ENCODE measurements around a stretch of chr12.

DNA sequence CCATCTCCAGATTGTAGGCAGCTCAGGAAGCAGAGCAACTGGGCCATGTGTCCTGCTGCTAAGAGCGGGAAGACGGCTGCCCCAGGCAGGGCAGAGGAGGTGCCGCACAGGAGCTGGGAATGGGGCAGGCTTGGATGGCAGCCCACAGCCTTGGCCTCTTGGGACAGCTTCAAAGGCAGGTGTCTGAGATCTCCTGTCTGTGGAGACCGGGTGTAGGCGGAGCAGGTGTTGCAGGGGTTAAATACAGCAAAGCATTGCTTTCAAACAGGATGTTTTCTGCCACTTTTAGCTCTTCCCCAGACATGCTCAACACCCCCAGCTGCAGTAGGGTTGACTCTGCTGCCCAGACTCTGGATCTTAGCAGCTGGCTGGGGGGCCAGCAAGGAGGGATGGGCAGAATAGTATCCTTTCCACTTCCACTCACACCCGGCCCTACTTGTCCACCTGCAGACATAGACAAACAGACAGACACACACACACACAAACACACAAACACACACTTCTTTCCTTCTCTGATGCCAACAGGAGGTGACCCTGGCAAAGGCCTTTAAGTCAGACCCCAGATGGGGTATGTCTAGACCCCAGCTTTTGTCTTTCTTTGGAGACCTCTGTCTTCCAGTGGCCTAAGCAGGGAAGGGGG lies 21.5 kb downstream of the VDR start:
- PRO-cap, result no peak

DNA sequence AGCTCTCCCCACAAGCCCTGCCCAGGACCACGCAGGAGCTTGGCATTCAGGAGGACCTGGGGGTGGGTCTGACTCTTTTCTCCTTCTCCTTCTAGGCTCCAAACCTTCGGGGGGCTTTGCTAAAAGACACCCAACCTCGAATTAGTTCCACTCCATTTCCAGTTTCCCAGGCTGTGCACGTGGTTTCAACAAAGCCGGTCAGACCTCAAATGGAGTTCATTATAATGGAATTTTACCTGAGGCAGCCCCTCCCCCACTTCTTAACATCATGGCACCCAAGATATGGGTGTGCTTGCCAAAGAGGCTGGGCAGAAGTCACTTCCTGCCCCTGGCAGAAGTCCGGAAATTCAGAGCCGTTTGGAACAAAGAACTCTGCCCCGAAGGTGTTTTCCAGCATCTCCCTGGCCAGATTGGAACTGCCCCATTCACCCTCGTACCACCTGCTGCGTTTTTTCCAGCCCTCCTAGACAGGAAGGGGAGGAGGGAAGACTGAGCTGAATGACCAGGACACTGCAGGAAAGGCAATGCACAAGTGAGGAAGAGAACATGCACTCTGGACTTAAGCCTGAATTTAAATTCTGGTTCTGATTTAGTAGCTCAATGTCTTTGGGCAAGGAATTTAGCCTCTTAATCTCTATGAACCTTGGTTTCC lies 8.2 kb downstream of the VDR start:
- PRO-cap, result no peak

DNA sequence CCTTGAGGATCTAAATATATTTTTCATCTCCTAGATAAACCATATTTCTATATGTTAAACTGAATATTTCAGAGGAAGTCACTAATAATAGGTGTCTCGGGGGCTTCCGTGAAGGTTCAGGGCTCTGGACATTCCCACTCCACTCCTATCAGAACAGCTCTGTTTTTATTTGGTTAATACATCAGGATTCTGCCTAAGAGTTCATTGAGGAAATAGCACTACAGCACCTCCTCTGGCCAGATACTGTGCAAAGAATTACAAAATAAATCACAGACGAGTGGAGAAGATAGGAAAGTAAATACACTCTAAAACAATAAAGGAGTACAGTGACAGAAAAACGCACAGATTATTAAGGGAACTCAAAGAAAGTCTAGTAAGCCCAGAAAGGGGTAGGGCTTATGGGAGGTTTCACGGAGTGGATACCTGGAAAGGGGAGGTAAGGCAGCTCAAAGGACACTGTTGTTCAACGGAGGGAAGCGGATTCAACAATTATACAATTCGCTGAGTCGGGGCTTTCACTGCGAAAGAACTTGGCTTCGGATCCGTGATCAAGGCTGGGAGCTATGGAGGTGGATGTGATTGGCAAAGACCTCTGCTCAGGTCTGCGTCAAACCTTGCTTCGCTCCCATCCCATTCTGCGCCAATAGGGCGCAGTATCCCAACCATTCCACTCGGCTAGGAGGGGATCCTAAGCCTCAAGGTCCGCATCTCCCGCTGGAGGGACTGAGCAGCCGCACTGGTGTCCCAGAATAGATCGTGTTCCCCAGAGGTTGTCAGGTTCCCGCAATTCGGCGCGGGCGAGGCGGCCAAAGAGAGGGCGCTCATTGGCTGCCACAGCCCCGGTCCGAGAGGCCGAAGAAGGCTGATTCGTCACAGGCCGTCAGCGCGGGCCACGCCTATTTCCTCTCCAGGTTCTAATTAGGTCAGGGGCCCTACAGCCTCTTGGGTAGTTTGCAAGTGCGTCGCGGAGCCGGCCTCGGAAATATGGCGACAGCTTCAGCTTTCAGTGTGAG lies 5.4 kb downstream of the OR10AD1 start:
- PRO-cap, result bidirectional peak, plus-strand start at position 949 of the sequence, minus-strand start at position 751 of the sequence

DNA sequence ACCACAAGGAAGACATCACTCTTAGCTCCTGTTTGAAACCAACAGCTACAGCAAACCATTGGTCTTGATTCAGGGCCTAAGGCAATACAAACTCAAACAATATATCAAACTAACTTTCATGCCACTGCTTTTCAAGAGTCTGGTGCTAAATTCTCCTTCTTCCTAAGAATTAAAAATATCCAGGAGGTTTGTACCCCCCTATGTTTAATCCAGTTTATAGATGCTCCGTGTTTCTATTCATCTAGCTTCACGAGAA lies 25.4 kb downstream of the KANSL2 start:
- PRO-cap, result no peak

DNA sequence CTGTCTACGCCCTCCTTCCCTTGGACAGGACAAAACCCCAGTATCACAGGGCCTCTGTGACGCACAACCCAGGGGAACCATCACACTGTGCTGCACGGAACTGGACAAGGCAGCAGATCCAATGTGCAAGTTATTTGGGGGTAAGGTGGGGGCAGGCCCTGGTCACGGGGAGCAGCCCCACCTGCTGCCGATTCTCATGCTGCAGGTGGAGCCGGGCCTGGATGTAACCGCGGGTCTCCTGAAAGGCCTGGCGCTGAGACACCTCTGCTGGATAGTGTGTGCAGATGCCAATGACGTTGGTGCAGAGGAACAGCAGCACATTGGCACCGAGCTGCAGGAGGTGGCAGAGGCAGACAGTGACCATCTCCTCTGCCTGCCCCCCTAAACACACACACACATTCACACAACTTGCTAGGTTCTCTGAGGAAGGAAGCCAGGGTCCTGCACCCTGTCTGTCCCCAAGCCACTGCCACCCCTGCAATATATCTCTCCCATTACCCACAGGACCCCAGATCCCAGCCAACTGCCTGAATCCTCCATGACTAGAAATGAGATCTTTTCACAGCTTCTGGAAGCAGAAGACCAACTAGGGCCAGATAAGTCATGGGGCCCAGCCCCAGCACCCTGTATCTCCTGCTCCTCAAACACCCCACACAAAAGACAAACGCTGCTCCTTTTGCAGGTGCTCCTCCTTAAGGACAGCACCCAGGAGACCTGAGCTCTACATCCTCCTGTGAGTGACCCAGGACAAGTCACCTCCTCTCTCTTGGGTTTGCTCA lies 10.8 kb downstream of the ADCY6 start:
- PRO-cap, result no peak

DNA sequence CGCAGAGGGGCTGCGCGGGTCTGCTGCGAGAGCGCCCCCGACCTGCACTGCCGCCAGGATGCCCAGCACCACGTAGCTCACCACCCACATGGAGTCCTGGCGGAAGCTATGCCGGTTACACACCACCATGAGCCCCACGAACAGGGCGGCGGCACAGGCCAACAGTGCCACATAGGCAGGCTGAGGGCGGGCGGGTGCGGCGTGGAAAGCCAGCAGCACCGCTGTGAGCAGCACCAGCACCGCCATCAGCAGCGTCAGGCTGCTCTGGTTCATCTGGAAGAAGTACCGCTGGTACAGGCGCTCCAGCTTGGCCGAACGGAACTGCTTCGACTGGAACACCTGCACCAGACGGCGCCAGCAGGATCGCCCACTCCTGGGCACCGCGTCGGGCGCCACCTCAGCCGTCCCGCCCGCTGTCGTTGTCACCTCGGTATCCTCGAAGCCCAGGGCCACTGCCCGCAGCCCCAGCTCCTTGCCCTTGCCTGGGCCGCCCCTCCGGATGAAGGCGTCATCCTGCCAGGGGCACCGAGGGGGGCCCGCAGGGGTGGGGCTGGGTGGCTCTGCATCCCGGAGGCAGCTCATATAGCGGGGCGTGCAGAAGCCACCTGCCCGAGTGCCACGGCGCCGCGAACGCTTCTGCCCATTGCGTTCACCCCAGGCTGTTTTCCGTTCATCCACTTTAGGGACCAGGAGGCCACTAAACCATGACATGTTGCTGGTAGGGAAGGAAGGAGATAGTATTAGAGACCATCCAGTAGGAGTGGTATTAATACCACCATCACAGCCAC lies 6.0 kb downstream of the ADCY6 start:
- PRO-cap, result no peak

DNA sequence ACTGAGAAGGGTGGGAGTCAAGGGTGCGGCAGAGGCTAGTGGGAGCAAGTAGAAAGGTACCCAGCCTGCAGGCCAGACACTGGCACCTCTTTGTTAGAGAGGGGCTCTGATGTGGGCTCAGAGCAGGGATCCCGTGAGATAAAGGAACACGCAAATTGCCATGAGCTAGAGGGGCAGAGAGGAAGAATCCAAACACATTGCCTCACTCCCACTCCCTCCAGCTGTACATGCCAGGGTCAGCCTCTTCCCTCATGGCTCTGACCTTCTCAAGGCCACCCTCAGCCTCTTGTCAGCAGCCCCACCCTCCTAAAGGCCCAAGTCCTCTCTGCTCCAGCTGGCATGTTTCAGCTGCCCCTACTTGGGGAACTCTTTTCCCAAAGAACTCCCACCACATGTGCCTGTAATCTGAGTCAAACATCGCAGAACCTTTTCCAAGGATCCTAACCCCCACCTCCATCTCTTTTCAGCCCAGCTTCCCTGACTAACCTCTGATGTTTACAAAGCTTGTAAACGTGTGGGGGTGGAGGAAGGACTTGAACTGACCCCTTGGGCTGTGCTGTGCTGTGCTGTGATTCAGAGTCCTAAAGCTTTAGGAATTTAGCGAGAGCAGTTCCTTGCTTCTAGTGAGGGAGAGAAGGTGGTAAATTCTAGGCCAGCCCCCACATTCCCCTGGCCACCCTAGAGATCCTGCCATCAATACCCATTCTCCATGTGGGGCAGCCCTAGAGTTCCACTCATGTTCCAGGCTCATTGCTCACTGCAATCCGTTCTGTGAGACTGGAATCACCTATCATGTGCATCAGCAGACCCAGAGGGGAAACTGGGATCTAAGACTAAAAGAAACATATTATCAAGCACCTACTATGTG lies 7.3 kb upstream of the CACNB3 start:
- PRO-cap, result no peak

DNA sequence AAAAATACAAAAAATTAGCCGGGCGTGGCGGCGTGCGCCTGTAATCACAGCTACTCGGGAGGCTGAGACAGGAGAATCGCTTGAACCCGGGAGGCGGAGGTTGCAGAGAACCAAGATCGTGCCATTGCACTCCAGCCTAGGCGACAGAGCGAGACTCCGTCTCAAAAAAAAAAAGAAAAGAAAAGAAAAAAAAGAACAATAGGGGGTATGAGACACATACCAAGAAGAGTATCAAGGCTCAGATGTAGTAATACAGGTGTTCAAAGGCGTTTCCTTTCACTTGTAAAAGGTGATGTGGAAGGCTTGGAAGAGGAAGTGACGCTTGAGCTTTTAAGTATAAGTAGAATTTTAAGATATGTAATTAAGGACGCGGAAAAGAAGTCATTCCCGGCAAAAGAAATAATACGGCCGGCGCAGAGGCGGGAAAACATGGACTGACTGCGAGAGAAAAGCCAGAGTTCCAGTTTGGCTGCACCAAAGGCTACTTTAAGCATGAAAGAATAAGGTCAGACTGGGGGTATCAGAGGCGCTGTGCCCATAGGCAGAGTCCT lies 578 bp downstream of the DDX23 start:
- PRO-cap, result no peak

GRCh38 chr12:48985444-48985914 lies 7.4 kb downstream of the WNT1 start:
- PRO-cap, result no peak

DNA sequence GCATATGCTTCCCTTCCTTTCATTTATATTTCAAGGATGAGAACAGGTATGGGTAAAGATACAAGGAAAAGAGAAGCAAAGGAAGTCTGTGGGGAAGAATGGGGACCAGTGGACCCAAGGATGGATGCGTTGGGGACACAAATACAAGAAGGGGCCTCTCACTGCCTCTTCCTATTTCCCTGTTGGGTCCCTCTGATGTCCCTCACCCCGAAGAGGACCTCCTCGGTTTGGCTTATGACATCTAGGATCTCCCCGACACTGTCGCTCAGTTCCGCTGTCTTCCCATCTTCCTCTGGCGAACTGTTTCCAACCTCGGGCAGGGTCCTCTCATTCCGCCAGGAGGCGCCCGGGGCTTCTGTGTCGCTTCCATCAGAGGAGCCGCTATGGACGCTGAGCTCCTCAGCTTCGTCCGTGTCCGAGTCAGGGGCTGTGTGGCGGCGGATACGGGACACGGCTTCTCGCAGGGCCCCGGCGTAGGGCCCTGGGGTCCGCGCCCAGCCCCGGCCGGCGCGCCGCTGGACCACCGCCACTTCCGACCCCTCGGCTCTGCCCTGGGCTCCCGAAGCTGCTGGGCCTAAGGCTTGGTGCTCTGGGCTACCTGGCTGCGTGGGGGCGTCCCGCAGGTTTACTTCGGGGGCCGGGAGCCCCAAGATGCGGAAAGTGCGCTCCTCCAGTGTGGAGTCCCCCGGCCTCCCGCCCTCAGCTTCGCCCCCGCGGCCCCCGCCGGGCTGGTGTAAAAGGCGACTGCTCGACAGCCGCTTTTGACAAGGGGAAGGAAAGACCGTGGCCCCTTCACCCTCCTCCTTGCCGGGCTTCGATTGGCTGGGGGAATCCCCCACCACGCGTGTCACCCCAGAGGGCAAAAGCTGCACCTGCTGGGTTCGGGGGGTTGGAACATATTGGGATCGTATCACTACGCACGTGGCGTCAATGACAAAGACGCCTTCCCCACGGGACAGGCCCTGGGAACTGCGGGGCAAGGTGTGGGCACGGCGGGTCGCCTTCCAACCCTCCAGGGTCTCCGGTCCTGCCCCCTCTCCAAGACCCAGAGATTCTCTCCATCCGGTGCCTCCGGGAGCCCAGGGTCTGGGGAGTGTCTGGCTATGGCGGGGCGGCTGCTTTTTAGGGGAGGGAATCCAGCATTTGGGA lies 2.2 kb downstream of the DDN start:
- PRO-cap, result no peak

GRCh38 chr12:48997982-48999162 lies 803 bp downstream of the DDN start:
- PRO-cap, result no peak

DNA sequence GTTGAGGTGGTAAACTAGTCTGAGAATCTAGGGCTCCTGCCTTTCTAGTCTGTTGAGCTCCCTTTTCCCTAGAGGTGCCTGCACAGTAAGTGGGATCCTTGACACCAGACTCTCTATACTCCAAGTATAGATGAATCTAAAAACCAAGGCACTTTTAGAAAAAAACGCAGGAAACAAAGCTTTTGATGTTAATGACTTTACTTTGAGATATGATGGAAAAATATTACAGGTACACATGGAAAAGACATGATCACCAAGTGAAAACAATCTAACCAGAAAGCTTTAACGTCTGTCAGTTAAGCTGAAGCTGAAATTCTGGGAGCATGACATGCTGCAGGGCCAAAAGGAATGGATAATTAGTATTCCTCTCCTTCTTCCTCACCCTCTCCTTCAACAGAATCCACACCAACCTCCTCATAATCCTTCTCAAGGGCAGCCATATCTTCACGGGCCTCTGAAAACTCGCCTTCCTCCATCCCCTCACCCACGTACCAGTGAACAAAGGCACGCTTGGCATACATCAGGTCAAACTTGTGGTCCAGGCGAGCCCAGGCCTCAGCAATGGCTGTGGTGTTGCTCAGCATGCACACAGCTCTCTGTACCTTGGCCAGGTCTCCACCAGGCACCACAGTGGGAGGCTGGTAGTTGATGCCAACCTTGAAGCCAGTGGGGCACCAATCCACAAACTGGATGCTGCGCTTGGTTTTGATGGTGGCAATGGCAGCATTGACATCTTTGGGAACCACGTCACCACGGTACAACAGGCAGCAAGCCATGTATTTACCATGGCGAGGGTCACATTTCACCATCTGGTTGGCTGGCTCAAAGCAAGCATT lies 3.4 kb downstream of the TUBA1B start:
- PRO-cap, result no peak

DNA sequence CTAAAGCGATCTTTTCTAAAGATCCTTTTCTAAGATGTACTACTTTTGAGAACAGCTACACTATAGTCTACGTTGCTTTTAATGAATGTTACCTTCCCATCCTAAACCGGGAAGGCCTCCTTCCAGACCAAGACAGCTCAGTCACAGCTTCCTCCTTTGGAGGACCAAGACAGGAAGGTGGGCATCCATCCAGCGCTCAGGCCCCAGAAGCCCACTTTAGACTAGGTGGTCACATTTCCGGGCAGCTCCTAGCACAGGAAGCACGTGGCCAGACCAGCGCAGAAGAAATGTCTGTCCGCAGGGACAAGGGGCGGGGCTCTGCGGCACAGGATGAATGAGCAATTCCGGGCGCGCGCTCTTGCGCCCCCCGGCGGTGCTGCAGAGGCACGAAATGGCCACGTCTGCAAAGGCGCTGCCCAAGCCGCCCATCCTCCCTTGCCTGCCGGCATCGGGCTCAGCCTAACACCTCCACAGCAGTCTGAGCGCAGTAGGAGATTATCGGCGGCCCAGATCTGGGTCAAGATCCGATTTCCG lies 1.1 kb downstream of the TUBA1B start:
- PRO-cap, result no peak

- PRO-cap, result no peak
Measured at GRCh38 chr12:49201217-49201804, 12.4 kb upstream of the TUBA1A start.

DNA sequence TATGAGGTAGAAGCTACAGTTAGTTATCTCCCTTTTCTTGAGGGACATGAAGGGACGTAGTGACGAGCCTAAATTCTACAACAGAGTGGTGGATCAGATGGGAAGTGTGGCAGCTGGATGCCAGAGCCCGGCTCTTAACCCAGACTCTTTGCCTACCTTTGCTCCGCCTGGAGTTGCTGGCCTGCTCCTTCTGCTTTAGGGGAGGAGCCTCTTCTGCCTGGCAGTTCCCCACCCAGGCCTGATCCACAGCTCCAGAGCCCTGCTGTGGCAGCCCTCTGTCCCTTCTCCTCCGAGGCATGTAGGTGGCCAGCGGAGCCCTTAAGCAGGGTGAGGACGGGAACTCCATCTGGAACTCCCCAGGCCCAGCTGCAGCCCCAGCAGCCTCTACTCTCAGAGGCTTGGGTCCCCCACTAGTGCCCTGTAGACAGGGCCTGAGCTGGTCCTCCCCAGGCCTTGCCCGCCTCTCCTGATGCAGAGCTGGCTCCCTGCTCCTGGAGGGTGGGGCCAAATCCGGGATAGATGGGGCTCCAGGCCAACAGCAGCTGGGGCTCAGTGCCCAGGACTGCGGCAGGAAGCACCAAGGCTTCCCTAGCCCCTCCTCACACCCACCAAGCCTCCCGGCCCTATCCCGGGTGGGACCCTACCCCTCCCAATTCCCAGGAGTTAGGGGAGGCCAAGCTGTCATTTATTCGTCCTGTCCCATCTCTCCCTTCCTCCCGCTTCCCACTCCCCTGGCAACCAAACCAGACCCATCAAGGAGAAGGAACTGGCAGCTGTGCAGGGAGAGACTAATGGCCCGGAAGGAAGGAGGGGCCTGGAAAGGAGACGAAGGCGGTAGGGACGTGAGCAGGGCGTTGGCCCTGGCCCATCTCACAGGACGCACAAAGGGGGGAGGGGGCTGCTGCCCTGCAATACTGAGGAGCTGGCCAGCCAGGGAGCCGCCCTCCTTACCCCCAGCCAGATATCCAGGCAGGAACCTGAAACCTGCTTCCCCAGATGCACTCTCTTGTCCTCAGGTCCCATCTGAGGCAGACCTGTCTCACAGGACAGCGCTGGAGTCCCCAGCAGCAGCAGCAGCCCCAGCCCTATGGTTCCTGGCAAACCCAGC lies 1.9 kb upstream of the PRPH start:
- PRO-cap, result no peak

DNA sequence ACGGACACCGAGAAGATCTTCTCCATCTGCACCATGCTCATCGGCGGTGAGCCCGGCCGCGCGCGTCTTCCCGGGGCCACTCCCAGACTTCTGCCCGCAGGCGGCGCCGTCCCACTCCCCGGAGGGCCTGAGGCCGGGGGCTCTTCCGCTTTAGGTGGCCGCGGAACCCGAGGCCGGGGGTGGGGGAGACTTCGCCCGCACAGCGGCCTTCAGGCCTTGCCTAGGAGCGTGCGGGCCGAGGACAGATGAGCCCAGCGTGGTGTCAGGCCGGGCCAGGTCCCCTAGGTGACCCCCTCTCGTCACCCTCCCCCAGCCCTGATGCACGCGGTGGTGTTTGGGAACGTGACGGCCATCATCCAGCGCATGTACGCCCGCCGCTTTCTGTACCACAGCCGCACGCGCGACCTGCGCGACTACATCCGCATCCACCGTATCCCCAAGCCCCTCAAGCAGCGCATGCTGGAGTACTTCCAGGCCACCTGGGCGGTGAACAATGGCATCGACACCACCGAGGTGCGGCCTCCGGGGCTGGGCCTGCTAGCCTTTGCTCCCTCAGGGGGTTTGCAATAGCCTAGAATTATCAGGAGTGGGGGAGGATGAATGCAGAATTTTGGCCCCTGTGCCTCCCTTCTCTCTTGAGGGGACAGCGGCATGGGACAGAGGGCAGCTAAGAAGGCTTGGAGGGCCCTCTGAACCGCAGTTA lies 10.4 kb downstream of the KCNH3 start:
- PRO-cap, result no peak

DNA sequence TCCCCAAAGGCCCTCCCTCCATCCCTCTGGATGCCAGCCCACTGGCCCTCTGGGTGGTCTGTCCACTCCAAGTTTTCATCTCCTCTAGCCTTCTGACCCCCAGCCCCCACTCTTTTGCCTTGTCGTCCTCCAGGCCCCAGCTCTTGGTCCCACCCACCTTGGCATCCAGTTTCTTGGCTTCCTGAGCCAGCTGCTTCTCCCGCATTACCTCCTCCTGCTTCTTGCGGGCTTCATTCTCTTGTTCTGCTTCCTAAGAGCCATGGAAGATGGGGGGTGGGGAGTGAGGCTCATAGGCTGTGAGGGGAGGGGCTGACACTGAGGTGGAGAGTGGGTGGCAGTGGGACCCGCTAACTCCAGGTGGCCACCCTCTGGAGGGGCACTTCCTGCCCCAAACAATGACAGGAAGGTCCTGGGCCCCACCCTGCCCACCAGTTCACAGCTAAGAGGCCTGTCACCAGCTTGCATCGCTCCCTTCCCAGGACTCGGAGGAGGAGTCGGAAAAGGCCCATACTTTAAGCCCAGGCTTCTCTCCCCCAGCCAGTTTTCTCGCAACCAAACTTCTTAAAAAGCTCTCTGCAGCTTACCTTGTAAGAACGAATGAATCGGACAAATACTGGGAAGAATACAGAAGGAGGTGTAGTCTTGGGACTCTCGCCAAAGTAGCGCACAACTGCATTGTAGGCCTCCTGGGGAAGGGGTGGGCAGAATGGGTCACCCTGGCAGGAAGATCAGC lies 23.9 kb downstream of the PRPF40B start:
- PRO-cap, result no peak

DNA sequence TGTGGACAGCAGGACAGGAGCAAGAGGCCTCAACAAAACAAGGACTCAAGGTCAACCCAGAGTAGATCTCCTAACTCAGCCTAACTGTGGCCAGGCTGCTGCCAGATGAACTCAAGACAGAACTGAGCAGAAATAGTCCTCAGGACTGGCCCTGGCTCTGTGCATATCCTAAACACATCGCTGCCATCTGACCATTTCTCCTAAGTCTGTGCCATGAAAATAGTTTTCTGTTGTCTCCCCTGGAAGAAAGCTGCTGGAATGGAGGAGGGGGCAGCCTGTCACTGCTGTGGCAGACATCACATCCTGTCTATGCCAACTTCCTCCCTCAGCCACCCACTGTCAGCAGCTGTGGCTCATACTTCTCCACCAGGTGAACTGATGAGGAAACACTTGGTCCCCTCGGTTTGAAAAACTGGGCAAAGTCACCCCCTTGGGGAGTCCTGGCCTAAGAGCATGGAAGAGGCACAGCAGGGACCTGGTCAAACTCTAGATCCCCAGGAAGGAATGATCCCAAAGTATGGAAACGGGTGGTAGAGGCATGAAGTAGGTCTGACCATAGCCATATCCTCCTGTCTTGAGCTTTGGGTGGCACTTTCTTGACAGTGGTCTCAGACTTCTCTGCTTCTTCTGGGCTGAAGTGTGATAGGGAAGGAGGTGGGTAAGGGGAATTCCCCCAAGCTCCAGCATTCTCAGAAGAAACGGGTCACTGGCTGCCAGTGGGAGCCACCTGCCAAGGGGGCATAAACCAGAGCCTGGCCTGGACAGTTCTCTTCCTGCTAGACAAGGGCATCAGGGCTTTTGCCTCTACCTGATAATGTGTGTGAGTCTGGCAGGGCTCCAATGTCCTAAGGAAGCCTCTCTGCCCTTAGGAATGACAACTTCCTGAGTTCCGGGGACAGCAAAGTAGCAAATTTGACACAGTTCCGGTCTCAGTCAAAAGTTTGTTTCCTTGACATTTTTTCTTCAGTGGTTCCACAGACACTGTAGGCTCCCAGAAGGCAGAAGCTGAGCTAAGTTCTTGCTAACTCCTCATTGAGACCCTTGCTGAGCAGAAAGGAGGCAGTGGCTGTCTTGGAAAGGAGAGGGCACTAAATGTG lies 36.1 kb downstream of the FMNL3 start:
- PRO-cap, result no peak

GRCh38 chr12:49762715-49763186 lies 21.4 kb downstream of the TMBIM6 start:
- PRO-cap, result no peak

DNA sequence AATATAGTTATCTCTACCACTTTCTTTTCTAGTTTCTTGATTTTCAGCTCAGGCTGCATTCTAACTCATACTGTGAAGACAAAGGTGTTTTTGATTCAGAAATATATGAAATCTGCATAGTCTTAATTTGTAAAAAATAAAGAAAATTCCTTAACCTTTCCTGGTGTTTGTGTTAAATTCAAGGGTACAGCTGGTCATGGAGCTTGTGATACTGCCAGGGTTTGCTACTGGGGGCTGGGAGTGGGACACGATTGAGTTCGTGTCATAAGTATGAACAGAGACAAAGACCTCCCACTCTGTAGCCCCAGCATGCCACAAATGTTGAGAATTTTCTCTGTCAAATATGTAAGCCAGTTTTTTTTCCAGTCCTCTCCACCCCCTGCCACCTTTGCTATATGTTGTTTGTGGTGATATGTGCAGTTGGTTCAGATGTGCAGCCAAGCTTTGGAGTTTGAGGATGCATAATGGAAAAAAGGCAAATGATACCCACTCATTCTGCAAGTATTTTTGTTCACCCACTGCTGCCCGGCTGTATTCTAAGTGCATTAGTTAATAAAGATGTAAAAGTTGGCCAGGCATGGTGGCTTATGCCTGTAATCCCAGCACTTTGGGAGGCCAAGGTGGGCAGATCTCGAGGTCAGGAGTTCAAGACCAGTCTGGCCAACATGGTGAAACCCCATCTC lies 23.6 kb downstream of the TMBIM6 start:
- PRO-cap, result no peak

Data from tibial artery (tissue), 1 donor.